Bile duct (tissue), 1 donor: Measurements from ENCODE around the gene INTS15.

- PRO-cap = no peak
Measured at GRCh38 chr7:5661489-5662487, 69.2 kb downstream of the FSCN1 start.

GRCh38 chr7:5691670-5691884 is 89.9 kb downstream of the RNF216 start:
- PRO-cap = no peak

DNA sequence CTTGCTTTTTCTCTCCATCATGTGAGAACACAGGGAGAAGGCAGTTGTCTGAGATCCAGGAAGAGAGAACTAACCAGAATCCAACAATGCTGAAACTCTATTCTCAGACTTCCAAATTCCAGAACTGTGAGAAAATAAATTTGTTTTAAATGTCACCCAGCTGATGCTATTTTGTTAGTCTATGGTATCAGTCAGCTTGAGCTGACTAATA is 15.0 kb downstream of the RNF216 start:
- PRO-cap = no peak

GRCh38 chr7:5923561-5923891 is 25.0 kb downstream of the CCZ1 start:
- PRO-cap = no peak

DNA sequence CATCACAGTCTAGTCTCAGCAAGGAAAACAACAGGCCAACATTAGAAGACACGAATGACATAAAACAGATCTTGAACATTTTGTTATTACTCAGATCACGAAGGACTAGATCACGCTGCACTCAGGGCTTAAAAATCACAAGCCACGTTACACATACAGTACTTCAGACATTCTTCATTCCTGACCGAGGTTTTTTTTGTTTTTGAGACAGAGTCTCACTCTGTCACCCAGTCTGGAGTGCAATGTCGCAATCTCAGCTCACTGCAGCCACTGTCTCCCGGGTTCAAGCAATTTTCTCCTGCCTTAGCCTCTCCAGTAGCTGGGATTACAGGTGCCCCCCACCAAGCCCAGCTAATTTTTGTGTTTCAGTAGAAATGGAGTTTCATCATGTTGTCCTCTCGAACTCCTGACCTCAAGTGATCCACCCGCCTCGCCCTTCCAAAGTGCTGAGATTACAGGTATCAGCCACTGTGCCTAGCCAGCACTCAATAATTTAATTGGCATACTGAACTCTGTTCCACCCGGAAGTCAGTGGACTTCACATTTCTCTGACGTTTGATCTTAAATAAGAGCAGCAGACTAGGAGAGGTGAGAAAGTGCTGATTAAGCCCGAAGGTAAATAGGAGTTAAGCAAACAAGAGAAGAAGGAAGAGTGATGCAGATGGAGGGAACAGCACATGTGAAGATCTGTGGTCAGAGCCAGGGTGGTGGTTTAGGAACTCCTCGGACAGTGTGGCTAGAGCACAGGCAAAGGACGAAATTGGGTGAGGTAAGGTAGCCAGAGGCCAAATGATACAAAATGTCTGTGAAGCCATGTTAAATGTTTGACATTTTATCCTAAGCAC is 3.5 kb downstream of the AIMP2 start:
- PRO-cap = no peak

- PRO-cap = no peak
Measured at GRCh38 chr7:6154485-6155376, 50.0 kb downstream of the USP42 start.

DNA sequence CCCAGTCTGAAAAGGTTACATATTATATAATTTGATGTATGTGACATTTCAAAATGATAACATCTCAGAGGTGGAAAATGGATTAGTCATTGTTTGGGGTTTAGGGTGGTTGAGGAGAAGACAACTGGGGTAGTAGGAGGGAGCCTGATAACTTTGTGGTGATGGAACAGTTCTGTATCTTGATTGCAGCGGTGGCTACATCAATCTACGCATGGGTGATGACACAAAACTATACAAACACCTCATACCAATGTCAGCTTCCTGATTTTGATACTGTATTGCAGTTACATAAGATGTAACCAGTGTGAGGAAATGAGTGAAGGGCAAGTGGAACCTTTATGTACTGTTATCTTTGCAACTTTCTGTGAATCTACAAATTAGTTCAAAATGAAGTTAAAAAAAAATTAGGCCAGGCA is 51.1 kb downstream of the CYTH3 start:
- PRO-cap = no peak

GRCh38 chr7:6402094-6403185 is 28.1 kb downstream of the RAC1 start:
- PRO-cap = no peak

GRCh38 chr7:6505869-6506406 is 22.0 kb upstream of the KDELR2 start:
- PRO-cap = no peak

DNA sequence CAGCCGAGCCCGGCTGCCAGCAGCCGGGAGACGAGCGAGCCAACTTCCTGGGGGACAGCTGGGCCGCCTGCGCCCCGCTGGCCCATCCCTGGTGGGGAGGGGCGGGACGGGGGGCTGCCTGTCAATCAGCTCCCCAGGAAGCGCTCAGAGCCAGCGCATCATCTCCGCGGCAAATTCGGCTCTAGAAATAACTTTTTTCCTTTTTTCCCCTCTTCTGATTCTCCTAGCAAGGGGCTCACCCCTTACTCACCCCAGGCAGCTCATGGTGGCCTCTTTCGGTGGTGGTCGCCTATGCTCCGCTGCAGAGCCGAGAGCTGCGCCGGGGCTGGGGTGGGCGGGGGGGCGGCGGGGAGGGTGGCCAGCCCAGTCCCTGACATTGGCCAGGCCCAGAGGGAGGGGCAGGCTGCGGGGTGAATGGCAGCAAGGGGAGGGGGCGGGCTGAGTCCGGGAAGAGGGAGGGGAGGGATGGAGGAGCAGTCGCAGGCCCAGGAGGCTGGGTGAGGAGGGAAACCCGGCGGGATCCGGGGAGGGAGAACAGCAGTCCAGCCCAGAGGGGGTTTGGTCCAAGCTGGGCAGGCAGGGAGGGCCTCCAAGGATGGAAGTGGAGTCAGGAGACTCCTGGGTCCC is 14.6 kb downstream of the GRID2IP start:
- PRO-cap = no peak

GRCh38 chr7:6589690-6590496 is at the start of gene INTS15:
Gene INTS15, plus strand, starts transcription at chr7:6590021.
- PRO-cap = unidirectional peak, plus-strand start at chr7:6590021

GRCh38 chr7:6641813-6642121 is 4.6 kb downstream of the ZNF316 start:
- PRO-cap = no peak

DNA sequence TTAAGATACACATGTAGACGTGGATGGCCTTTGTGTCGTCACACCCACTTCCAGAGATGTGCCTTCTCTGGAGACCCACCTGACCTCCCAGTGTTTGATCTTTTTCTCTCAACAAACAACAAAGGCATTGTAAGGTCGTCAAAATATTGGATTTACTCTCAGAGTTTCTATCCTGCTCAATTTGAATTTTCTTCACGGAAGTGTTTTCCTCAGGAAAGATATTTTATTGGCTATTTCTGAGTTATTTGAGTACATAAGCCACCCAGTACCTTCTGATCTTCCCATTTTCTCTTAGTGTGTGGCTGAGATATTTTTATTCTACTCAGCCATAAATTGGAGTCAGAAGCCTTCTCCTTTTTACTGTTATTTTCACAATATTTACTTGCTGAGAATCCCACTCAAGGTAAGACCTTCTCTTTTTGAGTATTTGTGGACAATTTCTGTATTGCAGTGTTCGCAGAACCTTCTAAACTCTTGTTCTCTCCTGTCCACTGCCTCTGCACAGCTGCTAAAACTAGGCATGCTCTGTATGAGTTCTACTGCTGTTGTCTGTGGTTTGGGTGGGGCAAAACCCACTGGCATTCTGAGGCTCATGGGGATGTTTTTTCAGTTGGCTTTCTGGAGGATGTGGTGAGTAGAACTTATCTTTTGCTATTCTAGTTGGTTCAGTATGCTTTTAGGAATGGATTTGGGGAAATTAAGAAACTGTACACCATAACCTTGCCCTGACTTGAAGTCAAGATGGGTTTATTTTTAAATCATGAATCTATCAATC is 25.4 kb upstream of the C1GALT1 start:
- PRO-cap = no peak

- PRO-cap = no peak
Measured at GRCh38 chr7:7440363-7441059, 95.2 kb downstream of the COL28A1 start.

DNA sequence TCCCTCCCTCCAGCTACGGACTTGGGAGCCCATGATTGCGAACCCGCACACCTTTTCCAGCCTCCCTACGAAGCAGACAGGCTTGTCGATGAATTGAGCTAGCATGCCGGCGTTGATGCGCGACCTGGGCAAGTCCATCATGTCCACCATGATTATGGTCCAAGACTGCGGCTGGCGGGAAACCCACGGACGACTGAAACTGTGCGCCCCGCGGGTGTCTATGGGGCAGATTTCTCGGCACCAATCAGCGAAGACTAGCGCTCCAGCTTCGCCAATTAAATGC is 342 bp upstream of the UMAD1 start:
- PRO-cap = bidirectional peak, plus-strand start outside the sequence, minus-strand start at position 195 of the sequence

DNA sequence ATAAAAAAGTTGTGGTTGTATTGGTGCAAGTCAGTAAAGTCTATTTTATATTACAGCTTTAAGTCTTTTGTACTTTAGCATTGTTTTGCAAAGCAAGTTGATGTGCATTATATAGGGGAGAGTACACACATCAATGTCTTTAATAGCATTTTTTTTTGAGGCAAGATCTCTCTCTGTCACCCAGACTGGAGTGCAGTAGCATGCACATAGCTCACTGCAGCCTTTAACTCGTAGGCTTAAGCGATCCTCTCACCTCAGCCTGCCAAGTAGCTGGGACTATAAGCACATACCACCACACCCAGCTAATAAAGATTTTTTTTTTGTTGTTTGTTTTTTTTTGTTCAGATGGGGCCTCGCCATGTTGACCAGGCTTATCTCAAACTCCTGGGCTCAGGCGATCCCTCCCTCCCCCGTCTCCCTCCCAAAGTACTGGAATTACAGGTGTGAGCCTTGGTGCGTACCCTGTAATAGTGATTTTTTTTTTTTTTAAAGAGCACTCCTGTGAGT is 1.5 kb downstream of the UMAD1 start:
- PRO-cap = no peak

DNA sequence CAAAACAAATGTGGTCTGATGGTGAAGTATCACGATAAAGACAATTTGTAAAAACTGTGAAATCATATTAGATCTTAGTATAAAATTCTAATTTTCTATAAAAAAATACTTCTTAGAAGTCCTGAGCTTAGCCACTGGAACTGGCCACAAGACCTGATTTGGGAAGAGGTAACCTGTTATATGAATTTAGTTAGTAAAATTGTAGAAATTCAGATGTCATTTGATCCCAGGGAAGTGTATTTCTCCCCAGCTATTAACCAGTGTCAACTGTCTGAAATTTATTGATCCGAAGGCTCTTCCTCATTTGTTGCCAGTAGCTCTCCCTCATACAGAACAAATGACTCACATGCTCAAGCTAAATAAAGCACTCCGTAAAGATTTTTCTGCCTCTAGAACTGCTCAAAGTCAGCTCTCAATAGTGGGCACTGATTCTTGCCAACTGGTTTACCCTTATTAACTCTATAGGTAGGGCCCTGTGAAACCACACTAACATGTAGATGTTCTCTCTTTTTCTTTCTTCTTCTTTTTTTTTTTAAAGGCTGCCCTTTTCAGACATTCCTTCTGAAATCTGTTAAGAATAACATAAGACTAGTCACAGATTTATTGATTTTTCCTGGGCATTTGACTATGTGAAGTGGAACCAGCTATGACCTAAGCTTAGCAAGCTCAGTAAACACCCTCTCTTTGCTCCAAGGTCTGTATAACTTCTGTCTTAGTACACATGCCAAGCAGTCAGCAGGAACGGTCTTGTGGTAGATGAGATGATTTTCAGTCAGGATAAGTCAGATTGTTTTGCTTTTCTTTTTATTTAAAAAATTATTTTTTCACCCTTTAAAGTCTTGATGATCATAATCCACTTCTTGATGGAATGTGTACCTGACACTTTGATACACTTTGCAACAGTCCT is 21.8 kb downstream of the RPA3 start:
- PRO-cap = unidirectional peak, plus-strand start at position 727 of the sequence

DNA sequence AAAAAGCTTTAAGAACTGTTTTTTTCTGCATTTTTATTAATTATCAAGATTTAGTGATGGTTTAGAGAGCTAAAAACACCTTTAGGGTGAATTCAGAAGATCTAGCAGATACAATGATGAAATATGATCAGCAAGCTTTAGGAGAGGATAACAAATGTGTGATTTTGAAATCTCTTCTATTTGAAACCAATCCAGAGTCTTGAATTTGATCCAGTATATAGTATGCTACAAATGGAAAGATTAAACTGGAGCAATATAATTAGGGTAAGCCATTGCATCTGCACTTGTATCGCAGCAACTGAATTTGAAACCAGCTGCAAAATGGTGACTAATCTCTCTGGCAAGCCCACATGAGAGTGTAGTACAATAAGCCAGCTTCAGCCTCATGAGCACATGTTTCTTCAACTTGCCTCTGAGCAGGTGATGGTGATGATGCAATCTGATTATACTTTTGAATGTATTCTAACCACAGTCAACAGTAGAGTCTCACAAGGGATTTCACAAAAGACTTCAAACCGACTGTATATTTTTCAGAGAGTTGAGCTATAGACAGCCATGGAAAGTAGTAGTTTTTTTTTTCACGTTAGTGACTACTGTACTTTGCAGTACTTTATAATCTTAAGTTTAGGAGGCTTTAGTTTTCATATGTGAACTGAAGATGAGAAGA is 800 bp upstream of the RPA3 start:
- PRO-cap = no peak

DNA sequence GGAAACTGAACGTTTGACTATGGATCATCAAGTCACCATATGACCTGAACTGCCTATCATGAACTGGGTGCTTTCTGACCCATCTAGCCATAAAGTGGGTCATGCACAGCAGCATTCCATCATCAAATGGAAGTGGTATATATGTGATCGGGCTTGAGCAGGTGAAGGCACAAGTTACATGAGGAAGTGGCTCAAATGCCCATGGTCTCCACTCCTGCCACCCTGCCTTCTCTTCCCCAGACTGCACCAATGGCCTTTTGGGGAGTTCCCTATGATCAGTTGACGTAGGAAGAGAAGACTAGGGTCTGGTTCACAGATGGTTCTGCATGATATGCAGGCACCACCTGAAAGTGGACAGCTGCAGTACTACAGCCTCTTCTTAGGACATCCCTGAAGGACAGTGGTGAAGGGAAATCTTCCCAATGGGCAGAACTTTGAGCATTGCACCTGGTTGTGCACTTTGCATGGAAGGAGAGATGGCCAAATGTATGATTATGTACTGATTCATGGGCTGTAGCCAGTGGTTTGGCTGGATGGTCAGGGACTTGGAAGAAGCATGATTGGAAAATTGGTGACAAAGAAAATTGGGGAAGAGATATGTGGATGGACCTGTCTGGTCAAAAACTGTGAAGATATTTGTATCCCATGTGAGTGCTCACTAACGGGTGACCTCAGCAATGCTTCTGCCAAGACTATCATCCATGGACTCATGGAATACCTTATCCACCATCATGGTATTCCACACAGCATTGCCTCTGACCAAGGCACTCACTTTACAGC is 7.3 kb upstream of the RPA3 start:
- PRO-cap = no peak

- PRO-cap = no peak
Measured at GRCh38 chr7:7795272-7795723, 76.9 kb upstream of the RPA3 start.